Left ventricle myocardium (tissue), 1 donor: ENCODE data around the genes ARHGEF7 and SOX1.

DNA sequence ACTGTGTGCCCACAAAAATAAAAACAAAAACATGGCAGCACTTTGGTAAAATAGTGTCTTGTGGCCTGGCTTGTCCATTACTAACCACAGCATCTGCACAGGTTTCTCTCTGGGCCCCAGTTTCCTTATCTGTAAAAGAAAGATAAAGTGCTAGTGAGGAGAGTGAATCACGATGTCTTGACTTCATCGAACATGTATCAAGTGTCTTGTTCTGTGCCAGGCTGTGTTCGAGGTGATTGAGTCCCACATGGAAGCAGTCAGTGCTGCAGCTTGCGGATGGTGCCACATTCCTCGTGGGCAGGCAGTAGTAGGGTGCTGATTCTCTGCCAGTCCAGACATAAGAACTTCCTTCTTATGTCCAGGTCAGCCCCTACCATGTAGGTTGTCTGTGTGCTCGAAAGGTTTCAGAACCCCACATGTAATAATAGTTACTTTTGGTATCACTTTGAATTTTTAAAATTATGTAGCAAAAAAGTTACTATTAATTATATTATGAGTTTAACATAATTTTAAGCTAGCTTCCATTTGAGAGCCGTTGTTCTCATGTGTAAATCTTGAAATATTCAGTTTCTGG lies 2.4 kb downstream of the NAXD start:
- PRO-cap, result no peak

- PRO-cap, result no peak
Observed at GRCh38 chr13:110627236-110628174, 12.2 kb downstream of the NAXD start.

GRCh38 chr13:110640887-110642003 lies 25.9 kb downstream of the NAXD start:
- PRO-cap, result no peak

DNA sequence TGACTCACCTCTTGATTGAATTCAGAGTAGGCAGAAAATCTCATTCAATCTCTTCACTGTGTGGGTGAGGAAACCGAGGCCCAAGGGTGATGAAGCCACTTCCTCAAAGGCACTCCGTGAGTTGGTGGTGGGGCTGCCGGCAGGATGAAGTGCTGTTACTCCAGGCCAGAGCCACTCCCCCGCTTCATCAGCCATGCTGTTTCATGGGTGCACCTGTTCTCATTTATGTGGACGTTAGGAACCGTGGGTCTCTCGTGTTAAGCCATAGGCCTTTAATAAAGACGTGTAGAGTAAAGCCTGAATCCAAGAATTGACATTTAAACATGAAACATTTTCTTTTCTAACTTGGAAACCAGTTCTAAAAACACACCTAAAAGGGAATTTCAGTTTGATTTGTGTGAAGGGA lies 13.3 kb downstream of the ING1 start:
- PRO-cap, result no peak

DNA sequence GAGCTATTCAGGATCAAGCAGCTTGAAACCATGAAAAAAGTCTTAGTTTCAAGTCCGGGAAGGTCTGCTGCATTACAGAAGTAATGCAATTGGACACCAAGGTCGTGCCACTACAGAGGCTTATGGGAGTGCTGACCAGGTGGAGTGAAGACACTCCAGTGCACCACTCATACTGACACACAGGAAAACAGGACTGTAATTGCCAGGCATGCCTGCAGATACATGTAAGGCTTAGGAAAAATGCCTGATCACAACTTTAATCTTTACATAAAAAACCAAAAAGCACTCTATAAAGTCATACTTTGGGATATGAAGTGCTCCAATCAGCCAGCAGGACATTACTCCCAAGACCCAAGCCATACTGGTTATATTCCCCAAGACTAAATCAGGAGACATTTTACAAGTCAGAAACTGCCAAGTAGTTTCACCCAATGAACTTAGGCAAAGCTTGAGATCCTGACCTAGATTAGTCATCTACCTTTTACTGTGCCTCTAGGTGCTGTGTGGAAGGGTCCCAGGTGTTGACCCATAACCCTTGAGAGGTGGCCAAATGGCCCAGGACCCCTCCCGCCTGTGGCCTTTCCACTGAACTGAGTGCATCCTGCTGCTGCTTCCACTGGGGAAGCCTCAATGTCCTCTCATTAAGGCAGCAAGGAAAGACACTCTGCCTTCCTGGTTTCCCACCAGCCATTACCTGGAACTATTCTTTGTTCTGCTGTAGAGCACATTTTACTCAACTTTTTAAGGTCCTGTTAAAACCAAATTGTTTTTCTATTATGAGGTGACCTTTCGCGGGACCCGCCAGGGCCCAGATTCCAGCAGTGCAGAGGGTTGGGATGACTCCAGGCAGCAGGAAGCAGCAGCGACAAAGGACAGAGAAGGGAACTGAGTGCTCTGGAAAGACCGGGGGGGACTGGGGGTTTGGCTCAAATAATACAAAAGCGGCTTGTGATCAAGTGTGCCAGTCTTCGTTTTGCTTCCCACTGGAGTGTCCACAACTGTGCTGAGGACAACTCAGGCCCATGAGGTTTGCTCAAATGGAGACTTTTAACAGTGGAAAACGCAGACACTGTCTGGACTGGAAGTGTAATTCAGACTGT lies 27.3 kb downstream of the ANKRD10 start:
- PRO-cap, result no peak

GRCh38 chr13:110898426-110898751 lies 16.5 kb downstream of the ANKRD10 start:
- PRO-cap, result no peak

- PRO-cap, result bidirectional peak, plus-strand start at chr13:111115332, minus-strand start at chr13:111115265
Observed at GRCh38 chr13:111115041-111115646, at the start of gene ARHGEF7. TSS of gene ARHGEF7 (plus strand) at chr13:111115310.

DNA sequence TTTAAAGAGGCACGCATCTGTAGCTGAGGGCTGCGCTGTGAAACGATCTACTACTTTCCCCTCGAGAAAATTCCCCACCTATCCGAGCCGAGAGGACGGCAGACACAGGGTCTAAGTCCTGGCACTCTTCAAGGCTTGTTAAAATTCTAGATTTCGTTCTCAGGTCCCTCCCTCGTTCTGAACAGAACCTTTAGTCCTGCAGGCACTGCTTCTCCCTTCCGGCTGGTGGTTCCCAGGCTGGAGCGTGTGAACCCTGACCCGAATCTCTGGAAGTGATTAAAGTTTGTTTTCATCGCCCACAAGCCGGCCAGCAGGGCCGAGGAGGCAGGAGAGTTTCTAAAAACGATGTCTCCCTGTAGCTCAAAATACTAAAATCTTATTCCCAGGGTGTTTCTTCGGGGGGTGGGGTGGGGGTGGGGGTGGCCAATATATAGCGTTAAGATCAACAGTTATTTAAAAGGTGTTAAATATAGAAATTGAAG lies 1.1 kb downstream of the ARHGEF7 start:
- PRO-cap, result bidirectional peak, plus-strand start at position 306 of the sequence, minus-strand start at position 207 of the sequence

- PRO-cap, result unidirectional peak, minus-strand start at chr13:111154132
Observed at GRCh38 chr13:111153807-111154334, 38.8 kb downstream of the ARHGEF7 start.

- PRO-cap, result no peak
Observed at GRCh38 chr13:111175271-111175791, 60.2 kb downstream of the ARHGEF7 start.

GRCh38 chr13:111240931-111241472 lies 79.4 kb upstream of the TEX29 start:
- PRO-cap, result no peak

DNA sequence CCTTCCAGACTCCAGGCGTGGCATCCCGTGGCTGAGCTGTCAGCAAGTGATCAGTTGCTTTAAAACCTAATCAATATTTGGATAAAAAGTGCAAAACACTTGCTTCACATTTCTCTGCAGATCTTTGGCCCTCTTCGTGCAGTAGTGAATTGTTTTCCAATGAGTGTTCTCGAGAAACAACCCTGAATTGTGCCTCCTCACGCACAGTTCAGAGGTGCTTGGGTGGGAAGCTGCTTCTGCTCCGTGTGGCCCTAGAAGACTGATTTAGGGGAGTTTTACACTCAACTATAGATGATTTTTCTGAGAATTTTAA lies 39.8 kb upstream of the TEX29 start:
- PRO-cap, result no peak

DNA sequence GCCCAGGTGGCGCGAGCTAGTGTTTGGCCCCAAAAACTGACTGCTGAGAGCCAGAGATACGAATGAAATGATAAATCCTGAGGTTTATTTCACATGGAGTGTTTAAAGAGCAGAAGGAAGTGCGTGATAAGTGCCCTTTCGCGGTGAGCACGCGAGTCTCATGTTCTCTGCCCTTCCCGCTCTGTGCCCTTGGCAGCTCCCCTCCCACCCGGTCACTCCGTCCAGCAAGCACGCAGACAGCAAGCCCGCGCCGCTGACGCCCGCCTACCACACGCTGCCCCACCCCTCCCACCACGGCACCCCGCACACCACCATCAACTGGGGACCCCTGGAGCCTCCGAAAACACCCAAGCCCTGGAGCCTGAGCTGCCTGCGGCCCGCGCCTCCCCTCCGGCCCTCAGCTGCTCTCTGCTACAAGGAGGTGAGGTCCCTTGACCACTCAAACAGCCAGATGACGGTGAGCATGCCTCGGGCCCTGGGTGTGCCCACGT lies 37.5 kb upstream of the TEX29 start:
- PRO-cap, result no peak

DNA sequence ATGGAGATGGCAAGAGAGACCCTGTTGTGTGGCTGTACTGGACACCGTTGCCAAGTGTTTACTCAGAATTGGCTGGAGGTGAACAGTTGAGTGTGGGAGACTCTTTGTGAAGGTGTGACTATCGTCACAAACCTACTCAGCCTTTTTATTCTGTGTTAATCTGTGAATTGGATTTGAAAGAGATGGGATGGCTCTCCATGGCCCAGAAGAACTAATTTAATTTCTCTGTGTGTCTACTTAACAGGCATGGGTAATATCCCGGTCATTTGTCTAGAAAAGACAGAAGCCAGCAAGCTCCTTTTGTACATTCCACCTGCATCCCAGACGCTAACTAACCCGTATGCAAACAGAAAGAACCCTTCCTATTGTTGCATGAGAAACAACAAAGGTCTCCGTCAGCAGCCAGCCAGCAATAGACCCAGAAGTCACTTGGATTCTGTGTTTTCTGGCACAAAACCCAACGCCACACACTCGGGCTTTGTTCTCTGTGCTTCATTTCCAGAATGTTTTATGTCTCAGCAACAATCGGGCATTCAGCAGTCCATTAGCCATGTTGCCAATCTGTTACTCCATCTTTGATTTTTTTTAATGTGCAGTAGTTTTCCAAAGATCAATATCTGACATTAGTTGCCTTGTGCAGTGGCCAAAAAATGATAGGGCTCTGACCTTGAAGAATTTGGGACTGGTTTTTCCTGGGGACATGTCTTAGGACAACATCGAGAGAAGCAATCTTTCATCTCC lies 130.4 kb downstream of the TEX29 start:
- PRO-cap, result no peak

GRCh38 chr13:111583961-111584601 lies 263.6 kb downstream of the TEX29 start:
- PRO-cap, result no peak

GRCh38 chr13:111893976-111894536 lies 172.9 kb upstream of the SOX1 start:
- PRO-cap, result no peak

- PRO-cap, result no peak
Observed at GRCh38 chr13:112066113-112067341, at the start of gene SOX1. TSS of gene SOX1 (plus strand) at chr13:112067149.

- PRO-cap, result no peak
Observed at GRCh38 chr13:112527783-112528418, 60.1 kb downstream of the TUBGCP3 start.

DNA sequence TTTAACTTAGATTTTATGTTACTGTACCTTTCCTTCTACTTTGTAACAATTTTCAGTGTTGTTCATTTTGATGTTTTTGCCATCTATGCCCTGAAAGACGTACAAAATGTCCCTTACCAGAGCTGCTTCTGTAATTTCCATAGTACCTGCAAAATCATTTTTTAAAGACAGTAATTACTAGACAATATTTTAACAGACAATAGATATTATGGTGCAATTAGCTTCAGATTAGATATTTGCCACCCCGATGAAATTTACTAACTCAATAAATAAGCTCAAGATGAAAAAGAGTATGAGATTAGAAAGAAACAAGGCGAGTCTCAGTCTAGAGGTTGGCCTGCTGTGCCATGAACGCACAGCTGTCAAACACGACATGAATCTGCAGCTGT lies 33.1 kb downstream of the TUBGCP3 start:
- PRO-cap, result no peak

- PRO-cap, result no peak
Observed at GRCh38 chr13:112588404-112589268, 683 bp upstream of the TUBGCP3 start.